ENCODE data around the genes LGALS3 and TBPL2.

- PRO-cap, 2 experiments: no peak in any of the 2 experiments
Measured at GRCh38 chr14:54604157-54604617, 37.3 kb downstream of the SAMD4A start.

GRCh38 chr14:54707507-54708396 is 140.8 kb downstream of the SAMD4A start:
- PRO-cap, 2 experiments: no peak in any of the 2 experiments

DNA sequence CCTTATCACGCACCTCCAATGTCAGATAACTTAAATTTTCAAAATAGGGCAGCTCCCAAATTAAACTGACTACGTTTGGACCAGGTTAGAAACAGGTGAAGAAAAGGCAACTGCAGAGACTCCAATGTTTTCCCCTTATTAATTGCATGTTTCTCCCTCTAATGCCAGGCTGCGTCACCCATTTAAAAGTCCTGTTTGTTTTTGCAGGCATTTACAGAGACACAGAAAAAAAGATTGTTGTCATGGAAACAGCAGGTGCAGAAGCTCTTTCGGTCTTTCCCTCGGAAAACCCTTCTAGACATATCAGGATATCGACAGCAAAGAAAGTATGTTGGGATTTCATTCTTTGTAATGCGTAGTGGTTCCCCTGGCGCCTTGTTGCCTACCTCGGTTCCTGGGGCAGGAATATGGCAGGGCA is 132.7 kb downstream of the GCH1 start:
- PRO-cap, 2 experiments: no peak in any of the 2 experiments

- PRO-cap, 2 experiments: no peak in any of the 2 experiments
Measured at GRCh38 chr14:54837887-54838426, 64.7 kb downstream of the GCH1 start.

- PRO-cap, 2 experiments: no peak in any of the 2 experiments
Measured at GRCh38 chr14:54842836-54843184, 59.8 kb downstream of the GCH1 start.

DNA sequence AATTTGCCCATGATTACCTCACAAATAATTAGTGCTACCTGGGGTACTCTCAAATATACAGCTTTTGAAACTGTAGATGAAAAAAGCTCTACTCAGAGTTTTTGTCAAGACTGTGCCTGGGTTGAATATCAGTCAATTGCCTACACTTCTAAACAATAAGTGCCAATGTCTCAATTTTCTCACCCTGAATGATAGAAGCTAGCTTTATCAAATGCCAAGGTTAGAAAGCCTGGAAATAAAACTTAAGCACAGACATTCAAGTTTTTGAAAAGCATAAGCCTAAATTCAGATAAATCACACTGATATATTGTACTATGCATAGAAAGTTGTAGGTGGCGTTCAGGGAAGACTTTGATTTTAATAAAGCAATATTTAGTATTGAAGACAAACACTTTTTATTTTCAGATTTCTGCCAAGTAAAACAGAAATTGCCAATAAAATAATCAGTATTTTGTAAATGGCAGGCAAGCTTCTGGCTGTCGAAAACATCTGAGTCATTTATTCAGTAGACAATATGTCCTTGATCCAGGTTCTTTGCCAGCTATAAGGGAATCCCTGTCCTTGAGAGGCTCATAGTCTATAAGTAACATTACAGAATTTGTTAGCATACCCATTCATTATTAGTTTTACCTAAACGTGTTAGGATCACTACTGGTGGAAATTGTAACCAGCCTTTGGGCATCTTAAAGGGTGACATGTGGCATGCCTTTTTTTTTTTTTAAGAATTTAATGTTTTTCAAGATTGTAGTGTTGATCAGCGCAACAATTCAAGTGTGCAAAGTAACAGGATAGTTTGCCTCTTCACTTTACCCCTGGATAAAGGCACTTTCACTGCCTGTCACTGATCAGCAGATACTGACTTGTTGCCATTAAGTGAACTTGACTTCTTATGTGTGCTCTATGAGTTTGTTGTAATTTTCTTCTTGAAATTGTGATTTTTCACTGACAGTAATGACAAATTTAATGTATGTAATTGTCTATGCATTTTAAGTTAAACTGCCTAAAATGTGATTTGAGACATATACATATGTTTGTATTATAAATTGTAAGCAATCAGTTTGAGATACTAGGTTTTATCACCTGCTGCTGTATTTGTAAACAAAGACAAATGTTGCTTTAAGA is 17.2 kb downstream of the MAPK1IP1L start:
- PRO-cap, 2 experiments: no peak in any of the 2 experiments

DNA sequence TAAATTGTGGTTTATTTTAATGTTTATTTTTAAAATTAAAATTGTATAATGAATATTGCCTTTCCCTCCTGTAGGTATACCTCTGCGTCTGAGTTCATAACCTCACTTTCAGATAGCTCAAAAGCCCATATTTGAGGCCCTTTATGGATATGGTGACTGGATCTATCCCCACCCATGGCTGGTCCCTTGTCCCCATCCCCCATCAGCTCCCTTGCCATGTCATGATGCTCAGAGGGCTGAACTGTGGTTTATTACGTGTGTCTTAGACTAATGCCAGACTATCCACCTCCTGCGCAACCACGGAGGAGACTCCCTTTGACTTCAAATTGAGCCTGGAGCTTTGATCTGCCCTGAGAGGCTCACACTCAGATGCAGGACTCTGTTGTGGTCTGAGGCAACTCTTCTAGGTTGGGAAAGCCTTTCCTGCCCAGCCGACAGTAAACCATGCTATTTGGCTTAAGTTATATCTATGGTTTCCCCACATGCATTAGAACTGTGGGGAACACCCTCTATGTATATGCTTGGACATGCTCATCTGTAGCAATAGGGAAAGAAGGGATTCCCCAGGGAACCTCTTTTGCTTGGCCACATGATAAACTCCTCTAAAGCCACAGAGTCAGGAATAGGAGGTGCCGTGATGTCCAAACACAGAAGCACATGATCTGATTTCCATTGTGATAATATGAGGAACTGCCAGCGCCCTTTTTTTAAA is 11.3 kb upstream of the LGALS3 start:
- PRO-cap, 2 experiments: no peak in any of the 2 experiments

- PRO-cap, 2 experiments: peak in 2 of 2 experiments; most common plus-strand start chr14:55128966 (in 2); most common minus-strand start chr14:55129089 (in 2)
Measured at GRCh38 chr14:55128848-55129443, at the start of gene LGALS3. Gene LGALS3 (plus strand): TSS chr14:55129252.

DNA sequence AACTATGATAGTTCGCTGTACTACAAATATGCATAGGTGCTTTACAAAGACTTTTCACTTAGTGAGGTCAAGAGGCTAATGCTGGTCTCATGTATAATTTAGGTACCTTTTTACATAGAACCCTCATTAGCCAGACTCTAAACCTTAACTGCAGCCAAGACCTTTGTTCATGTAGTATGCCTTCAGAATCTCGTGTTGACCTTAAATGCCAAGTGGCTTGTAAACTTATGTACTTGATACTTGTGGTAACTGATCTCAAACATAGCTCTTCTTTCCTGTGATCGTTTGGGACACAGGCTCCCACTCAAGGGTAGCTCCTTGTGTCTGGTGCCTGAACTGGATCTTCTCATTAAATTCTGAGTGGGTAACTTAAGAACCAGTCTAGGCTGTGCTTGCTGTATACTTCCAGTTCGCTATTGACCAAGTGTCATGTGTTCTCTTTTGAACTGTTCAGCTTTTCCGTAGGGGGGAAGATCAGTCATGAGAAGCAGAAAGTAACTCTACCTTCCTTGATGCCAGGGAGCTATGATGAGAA is 2.3 kb downstream of the LGALS3 start:
- PRO-cap, 2 experiments: no peak in any of the 2 experiments

DNA sequence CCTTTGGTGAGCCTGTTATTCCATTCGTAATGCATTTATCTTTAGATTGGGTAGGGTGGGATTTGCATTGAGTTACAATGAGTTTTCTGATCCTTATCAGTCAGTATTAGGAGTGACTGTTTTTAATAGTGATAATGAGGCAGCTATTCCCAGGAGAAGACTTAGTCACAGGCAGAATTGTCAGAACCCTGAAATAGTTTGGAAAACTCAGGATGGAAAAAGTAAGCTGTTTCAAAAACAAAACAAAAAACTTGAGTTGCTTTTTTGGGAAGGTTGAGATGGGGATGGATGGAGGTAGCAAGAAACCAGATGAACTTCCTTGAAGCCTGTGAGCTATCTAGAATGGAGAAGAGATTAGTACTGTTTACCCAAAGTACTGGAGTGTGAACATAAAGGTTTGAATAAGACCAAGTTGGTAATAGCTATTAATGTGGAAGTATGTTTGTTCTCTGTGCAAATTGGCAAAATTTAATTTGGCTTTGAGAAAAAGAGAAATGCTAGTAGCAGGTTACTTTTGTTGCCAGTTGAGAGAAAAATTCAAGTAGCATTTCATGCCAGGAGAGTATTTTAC is 38.7 kb downstream of the FBXO34 start:
- PRO-cap, 2 experiments: no peak in any of the 2 experiments

DNA sequence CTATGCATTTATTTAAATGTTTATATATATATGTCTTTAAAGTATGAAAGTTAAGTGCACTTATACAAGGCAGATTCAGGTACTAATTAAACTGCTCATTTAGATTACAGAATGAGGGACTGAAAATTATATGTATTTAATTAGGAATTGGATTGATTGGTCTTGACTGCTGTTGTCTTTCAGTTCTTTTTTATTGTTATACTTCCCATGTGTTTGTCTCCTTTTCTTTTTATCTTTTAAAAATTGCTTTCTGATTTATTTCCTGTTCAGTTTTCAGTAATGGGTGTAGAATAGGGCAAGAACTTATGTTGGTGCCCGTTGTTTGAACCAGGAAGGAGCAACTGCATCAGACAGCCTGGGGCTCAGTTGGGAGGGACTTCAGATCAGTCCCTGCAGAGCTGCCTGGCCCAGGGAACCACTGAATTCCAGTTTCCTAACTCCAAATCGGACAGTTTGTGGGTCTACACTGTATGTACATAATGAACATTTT is 64.8 kb downstream of the FBXO34 start:
- PRO-cap, 2 experiments: peak in 1 of 2 experiments; most common plus-strand start position 395 of the sequence (in 1)

GRCh38 chr14:55350354-55351144 is 61.1 kb downstream of the ATG14 start:
- PRO-cap, 2 experiments: no peak in any of the 2 experiments

DNA sequence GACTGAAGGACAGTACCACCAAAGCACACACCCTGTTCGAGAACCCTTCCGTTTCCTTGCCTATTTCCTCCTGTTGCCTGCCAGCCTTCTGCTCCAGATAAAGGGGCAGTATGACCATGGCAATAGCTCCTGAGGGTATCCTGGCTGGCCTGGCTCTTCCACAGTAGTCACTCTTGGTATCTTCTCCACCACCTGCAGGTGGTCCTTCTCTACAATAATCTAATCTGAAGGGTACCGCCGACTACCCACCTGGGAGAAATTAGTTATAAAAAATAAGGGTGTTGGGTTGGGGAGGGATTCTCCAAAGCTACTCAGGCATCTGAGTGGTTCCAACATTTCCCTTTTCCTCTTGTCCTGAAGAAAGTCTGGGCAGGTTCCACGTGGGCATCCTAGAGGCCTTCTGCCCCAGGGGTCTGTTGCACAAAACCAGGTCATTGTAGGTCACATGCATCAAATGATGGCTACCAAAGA is 45.9 kb downstream of the ATG14 start:
- PRO-cap, 2 experiments: no peak in any of the 2 experiments

DNA sequence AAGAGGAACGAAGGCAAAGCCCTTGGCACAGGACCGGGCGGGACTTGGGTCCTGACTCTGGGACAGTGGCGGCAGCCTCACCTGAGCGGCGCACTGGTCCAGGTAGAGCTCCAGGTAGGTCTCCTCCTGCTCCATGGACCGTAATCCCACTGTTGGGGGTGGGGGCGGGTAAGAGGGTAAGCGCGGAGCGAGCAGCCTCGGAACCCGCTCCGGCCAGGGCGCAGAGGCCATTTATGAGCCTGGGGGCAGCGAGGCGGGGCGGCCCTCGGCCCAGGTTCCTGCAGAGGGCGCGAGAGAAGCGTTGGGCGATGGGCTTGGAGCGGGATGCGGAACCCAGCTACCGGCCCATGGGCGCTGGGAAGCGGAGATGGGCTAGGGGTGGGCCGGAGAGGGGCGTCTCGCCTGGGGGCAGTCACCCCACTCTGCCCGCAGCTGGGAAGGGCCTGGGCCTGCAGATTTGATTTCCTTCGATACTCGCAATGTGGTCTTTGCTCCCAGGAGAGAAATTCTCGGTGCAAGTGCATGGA is at the start of gene TBPL2:
TSS of gene TBPL2 (minus strand) at position 302 of the 527 bp plus-strand sequence.
- PRO-cap, 2 experiments: no peak in any of the 2 experiments

DNA sequence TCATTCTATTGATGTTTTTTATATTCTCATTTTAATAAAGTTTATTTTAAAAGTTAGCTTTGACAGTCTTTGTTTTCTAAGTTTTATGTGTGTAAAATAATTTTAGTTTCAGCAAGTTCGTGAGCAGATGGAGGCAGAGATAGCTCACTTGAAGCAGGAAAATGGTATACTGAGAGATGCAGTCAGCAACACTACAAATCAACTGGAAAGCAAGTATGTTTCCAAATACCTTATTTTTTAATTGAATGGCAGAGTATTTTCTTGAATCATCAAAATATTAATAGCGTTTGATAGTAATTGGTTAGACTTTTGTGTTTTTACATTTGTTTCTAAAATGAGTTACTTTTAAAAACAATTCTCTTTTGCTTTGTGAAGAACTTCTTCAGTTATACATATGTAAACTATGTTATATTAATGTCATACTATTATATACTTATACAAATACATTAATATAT is 53.1 kb downstream of the KTN1 start:
- PRO-cap, 2 experiments: no peak in any of the 2 experiments

- PRO-cap, 2 experiments: no peak in any of the 2 experiments
Measured at GRCh38 chr14:56173428-56173687, 55.1 kb downstream of the PELI2 start.

DNA sequence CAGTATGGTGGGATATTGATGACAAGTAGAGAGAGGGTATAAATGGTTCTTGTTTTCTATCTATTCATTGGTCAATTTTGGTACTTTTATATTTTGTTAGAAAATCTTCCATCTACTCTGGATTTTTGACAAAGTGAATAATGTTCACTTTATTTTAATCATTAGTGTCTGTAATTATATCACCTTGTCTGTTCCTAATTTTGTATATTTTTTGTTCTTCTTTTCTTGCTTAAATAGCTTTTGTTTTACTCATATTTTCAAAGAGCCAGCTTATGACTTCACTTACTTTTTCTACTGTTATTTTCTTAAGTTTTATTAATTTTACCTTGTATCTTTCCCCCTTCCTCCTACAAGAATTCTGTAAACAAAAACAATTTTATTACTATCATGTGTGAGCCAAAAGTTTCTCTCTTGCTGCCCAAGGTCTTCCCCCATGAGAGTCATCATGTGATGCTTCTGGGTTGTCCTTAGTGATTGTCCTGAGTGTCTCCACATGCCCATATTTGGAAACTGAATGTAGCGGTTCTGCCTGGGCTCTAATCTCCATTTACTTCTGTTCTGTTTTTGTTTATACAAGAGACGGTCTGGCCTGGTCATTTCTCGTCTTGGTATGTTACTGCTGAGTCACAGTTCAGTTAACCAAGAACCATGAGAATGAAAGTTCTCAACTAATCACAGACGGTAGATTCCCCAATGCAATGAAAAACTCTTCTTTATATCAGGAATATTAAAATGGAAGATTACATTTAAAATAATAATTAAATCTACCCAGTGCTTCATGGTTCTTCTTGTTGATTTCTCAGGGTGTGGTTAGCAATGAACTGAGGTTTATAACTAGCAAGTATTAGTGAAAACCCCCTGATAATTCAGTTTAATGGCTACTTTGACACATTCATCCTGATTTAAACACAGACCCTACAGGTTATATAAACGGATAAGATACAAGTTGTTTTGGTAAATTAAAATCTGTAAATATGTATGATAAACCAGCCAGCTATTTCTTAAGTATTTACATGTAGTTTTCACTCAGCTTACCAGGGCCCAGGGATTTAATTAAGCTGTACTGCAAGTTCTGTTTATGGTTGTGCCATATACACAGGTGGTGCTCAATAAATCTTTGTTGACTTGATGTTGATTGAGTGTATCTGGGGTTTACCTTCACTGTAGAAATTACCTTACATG is 80.9 kb downstream of the PELI2 start:
- PRO-cap, 2 experiments: no peak in any of the 2 experiments

DNA sequence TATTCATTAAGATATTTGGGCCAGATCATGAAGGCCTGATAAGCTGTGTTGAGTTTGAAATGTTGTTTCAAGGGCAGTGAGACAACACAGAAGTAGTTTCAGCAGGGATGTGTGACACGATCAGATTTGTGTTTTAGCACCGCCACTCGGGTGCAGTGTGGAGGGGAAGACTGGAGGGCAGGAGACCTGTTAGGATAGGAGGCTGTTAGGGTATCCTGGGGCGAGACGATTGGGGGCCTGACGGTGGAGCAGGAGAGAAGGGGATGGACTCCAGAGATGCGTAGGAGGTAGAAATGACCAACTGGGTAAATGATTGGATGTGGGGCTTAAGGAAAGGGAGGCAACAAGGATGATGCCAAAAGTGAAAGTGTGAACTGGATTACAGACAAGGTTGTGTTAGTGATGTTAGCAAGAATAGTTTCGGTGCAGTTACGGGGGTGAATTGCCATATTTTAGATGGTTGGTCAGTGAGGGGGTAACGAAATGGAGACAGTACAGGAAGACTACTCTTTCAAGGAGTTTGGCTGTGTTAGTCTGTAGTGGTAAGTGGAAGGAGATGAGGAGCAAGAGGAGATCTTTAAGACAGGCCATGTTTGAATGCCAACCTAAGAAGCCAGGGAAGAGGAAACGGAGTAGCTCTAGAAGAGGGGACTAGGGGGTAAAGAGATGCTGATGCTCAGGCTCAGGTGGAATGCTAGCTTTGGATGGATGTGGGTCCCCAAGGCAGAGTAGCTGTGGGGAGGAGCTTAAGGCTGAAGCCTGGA is 122.0 kb downstream of the PELI2 start:
- PRO-cap, 2 experiments: no peak in any of the 2 experiments

DNA sequence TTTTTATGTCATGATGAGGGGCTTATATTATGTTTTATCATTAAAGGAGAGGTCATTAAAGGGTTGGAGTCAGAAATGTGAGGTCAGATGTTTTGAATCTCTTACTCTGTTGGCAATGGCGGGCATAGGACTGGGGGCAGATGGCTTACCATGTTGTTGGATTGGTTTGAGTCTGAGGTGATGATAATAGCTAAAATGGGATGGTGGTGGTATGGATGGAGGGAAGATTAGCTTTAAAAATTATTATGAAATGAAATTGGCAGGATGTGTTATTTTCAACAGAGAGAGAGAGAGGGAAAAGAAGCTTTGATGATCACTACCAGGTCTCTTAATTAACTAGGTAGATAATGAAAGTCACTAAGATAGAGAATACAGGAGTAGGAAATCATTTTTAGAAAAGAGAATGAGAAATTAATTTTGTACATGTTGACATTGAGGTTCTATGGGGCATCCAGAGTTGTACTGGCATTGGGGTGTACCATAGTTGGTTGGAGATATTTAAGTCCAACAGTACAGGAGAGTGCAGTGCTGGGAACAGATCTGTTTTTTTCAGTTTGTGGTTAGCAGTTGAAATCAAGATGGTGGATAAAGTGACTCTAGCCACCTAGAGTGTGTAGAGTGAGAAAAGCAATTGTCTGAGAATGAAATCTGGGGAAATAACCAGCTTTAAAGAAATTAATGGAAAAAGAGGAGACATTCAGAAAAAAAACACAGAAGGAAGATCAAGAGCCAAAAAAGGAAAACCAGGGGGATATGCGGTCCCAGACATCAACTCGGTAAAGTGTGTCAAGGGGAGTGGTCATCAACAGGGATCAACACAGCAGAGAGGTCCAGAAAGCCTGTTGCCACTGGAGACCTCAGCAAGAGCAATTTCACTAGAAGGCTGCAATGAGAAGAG is 18.2 kb downstream of the TMEM260 start:
- PRO-cap, 2 experiments: no peak in any of the 2 experiments

DNA sequence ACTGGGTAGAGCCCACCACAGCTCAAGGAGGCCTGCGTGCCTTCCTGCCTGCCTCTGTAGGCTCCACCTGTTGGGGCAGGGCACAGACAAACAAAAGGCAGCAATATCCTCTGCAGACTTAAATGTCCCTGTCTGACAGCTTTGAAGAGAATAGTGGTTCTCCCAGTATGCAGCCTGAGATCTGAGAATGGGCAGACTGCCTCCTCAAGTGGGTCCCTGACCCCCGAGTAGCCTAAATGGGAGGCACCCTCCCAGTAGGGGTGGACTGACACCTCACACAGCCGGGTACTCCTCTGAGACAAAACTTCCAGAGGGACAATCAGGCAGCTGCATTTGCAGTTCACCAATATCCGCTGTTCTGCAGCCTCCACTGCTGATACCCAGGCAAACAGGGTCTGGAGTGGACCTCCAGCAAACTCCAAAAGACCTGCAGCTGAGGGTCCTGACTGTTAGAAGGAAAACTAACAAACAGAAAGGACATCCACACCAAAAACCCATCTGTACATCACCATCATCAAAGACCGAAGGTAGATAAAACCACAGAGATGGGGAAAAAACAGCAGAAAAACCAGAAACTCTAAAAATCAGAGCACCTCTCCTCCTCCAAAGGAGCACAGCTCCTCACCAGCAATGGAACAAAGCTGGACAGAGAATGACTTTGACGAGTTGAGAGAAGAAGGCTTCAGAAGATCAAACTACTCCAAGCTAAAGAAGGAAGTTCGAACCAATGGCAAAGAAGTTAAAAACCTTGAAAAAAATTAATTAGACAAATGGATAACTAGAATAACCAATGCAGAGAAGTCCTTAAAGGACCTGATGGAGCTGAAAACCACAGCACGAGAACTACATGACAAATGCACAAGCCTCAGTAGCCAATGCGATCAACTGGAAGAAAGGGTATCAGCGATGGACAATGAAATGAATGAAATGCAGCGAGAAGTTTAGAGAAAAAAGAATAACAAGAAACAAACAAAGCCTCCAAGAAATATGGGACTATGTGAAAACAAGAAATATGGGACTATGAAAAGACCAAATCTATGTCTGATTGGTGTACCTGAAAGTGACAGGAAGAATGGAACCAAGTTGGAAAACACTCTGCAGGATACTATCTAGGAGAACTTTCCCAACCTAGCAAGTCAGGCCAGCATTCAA is 60.8 kb downstream of the TMEM260 start:
- PRO-cap, 2 experiments: no peak in any of the 2 experiments

All from Colon Carcinoma Metastatic in the Lung (tissue), 2 donors.